T-cell (primary cell): ENCODE data around the genes LONP2 and N4BP1.

DNA sequence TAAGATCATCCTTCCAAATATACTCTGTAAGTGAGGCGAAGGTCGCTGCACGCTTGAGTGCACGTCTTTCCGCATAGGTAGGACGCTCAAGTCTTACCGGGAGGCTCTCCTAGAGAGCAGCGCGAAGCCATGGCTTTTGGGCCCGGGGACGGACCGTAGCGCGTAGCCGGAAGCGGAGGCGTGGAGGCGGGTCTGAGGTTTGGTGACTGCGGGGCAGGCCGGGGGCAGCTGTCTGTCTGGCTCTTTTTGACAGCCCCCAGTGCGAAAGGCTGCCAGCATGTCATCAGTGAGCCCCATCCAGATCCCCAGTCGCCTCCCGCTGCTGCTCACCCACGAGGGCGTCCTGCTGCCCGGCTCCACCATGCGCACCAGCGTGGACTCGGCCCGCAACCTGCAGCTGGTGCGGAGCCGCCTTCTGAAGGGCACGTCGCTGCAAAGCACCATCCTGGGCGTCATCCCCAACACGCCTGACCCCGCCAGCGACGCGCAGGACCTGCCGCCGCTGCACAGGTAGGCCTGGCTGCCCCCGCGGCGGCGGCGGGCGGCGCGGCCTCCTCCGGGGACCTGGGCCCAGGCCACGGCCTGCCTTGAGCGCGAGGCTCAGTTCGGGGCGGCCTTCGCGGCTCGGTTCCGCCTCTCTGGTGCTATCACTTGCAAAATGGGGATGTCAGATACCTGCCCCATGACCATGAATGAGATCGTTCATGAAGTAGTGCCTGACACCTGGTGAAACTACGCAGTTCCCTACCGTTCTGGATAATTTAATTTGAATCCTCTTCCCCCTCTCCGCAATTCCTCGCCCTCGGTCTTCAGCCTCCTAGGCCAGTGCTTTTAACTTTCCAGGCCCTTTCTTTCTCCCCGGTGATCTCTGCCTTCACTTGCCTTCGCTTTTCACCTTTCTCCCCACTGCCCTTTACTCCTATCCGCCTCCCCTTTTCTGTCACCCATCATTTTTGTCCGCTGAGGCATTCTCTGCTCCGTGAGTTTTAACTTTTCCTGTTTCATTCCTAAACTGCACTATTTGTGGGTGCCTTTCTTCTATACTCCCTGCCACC lies at the start of gene LONP2:
Gene LONP2 (plus strand): TSS at position 189 of the 1,055 bp plus-strand sequence.
- PRO-cap, 7 experiments: peak in 7 of 7 experiments; most common plus-strand start position 189 of the sequence (in 7); most common minus-strand start position 393 of the sequence (in 4)

GRCh38 chr16:48355948-48356357 lies 29.3 kb downstream of the SIAH1 start:
- PRO-cap, 7 experiments: no peak in any of the 7 experiments

DNA sequence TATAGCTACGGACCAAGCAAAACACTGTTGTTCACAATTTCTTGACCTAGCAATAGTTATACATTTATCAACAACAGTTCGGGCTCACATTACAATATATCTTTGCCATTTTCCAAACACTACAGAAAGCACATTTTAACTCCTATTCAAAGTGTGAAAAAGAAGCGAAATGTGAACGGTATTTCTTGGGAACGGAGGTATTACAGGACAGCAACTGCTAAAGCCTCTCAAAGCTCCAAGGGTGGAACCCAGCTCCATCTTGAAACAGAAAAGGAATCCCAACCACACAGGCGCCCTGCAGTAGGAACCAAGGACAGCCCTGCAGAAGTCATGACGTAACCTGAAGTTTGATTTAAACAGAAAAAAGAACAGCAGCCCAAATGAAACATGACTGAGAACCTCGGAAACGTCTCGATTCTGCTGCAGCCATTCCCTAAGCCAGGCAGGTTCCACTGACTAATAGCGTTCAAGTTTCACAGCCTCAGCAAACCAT lies 20.3 kb downstream of the SIAH1 start:
- PRO-cap, 7 experiments: no peak in any of the 7 experiments

- PRO-cap, 7 experiments: no peak in any of the 7 experiments
Measured at GRCh38 chr16:48526512-48526764, 83.5 kb downstream of the N4BP1 start.

DNA sequence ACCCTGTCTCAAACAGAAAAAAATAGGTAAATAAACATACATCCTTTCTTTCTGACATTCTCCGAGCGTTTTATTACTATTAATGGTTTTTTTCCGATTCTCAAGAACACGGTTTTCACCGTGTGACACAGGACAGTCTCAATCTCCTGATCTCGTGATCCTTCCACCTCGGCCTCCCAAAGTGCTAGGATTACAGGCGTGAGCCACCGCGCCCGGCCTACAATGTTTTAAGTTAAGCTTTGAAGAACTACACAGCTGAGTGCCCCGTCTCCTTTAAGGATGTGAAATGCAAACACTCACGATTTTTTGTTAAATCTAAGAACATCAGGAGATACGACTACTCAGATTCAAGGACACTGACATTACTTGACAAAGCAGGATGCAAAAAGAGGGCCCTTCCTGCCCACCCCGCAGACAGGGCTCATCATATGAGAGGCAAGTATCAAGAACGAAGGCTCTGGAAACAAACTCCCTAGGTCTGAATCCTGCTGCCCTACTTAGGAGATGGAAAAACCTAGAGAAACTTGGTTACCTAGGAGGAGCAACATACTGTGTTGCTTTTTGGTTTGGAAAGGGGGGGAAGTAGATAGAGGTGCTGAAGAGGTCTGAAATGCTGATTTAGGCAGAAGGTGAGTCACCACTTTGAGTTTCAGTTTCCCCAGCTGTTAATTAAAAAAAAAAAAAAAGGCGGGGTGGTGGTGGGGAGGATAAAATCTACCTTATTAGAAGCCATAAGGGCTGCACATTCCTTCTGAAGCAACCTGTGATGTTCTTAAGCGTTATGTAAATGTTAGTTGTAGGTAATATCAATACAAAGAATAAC lies 1.7 kb downstream of the N4BP1 start:
- PRO-cap, 7 experiments: peak in 2 of 7 experiments; most common plus-strand start position 411 of the sequence (in 2); most common minus-strand start position 219 of the sequence (in 1)

DNA sequence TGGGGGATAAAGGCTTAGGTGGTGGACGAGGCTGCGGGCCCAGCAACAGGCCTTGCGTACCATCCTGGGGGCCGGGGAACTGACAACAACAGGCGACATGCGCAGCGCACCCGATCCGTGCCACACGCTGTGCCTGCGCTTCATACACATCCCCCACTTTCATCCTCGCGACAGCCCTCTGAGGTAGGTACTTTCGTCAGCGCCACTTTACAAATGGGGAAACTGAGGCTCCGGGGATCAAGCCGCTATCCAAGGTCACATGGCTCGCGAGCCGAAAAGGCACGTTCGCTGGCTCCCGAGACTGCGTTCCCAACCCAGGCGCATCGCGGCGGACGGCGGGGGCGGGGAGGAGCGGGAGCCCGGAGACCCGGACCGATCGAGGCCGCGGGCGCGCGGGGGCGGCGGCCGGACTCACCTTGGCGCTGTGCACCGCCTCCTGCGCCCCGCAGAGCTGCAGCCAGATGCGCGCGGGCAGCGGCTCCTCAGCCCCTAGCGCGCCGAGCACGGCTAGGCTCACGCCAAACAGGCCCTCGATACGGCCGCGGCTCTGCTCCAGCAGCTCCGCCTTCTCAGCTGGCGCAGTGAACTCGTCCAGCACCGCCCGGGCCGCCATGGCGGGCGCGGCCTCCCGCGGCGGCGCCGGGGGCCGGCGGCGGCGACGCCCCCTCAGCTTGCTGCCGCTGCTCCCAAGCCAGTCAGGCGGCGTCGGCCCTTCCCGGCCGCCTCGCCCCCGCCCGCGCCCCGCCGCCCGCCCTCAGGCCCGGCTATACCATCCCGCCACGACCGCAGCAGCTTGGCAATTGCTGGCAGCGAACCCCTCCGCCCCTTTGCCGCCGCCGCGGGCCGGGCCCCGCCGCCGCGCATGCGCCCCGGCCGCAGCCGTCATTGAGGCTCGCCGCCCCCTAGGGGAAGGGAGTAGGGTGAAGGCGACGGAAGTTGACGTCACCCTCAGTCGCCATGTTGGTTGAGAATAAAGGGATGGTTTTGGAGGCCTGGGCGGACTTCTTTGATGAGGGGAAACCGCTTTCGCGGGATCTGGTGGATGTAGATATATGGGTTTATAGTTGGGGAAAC lies at the start of gene N4BP1:
Gene N4BP1 (minus strand): TSS at position 821 of the 1,074 bp plus-strand sequence.
- PRO-cap, 7 experiments: peak in 7 of 7 experiments; most common plus-strand start position 951 of the sequence (in 7); most common minus-strand start position 90 of the sequence (in 4)

- PRO-cap, 7 experiments: peak in 7 of 7 experiments; most common plus-strand start chr16:48612038 (in 5); most common minus-strand start chr16:48611892 (in 5)
Measured at GRCh38 chr16:48611639-48612368, 1.8 kb upstream of the N4BP1 start.

GRCh38 chr16:48774222-48774829 lies 164.3 kb upstream of the N4BP1 start:
- PRO-cap, 7 experiments: no peak in any of the 7 experiments

GRCh38 chr16:49010074-49010718 lies 271.4 kb downstream of the CBLN1 start:
- PRO-cap, 7 experiments: no peak in any of the 7 experiments

- PRO-cap, 7 experiments: no peak in any of the 7 experiments
Measured at GRCh38 chr16:49491520-49492205, 118.1 kb downstream of the C16orf78 start.

- PRO-cap, 7 experiments: no peak in any of the 7 experiments
Measured at GRCh38 chr16:49652071-49652970, 203.6 kb downstream of the ZNF423 start.

GRCh38 chr16:49923949-49924531 lies 68.1 kb upstream of the ZNF423 start:
- PRO-cap, 7 experiments: no peak in any of the 7 experiments

GRCh38 chr16:50078549-50079026 lies 12.8 kb downstream of the HEATR3 start:
- PRO-cap, 7 experiments: no peak in any of the 7 experiments

DNA sequence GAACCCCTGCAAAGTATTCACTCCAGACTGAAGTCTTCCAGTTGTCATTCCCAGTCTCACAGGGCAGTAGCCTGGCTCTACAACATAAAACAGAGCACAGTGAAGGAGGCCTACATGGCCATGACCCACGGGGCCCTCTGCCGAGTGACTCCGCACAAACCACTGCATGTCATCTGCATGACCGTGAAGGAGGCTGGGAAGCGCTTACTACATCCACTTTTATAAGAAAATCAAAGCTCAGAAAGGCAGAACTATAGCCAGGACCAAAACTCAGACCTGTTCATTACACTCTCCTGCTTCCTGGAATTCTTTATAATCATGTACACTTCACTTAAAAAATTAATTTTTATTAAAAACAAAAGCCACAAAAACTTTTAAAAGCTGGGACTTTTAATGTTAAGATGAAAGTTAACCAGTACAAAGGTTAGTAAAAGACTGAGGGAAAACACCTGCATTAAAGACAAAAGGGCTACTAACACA lies 42.4 kb downstream of the BRD7 start:
- PRO-cap, 7 experiments: no peak in any of the 7 experiments

- PRO-cap, 7 experiments: peak in 7 of 7 experiments; most common plus-strand start chr16:50335423 (in 7); most common minus-strand start chr16:50335307 (in 4)
Measured at GRCh38 chr16:50335095-50335617, 33.6 kb downstream of the BRD7 start.

- PRO-cap, 7 experiments: no peak in any of the 7 experiments
Measured at GRCh38 chr16:50505734-50506522, 42.3 kb upstream of the NKD1 start.

DNA sequence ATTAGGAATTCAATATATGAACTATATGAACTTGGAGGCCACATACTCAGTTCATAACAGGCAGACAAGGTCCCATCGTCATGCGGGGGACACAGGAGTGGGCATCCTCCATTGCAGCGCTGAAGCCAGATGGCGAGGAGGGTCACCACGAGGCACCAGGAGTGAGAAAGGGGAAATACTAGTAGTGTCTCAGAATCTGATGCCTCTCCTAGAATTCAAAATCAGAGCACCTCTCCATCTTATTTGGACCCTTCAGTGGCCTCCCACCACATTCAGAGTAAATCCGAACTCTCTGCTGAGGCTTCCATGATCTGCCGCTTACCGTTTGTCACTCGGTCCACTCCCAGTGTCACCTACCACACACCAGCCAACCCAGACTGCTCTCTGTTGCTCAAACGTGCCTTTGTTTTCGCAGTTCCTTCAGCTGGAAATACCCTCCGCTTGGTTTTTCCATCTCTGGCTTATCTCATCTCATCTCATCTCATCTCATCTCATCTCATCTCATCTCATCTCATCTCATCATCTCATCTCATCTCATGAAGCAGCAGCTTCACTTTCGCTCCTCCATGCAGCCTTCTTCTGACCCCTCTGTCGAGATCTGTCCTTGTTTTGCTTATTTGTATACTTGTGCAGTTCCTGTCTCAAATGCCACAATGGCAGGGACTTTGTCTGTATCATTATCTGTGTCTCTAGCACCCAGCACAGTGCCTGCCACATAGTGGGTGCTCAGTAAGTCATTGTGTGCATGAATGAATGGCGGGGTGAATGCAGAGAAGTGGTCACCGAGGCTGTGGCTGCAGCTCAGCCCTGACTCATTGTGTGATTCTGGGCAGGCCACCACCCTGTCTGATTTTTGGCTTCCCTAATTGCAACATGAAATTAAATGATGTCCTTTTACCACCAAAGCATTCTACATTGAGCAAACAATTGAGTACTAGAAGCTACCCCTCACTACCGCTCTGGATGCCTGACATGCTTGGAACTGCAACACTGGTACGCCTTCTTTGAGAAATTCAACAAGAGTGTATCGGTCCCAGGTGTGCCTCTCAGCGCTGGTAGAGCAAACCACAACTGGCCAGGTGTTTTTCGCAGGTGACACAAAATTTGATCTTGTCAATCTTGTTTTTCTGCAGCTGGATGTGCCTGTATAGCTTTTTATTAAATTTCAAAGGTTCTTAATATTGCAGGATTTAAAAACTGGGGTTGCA lies 3.9 kb upstream of the SNX20 start:
- PRO-cap, 7 experiments: peak in 3 of 7 experiments; most common plus-strand start position 519 of the sequence (in 2); most common minus-strand start position 379 of the sequence (in 3)

- PRO-cap, 7 experiments: no peak in any of the 7 experiments
Measured at GRCh38 chr16:50740835-50741199, 1.1 kb upstream of the CYLD start.

GRCh38 chr16:50742267-50743247 lies 671 bp downstream of the CYLD start:
- PRO-cap, 7 experiments: peak in 7 of 7 experiments; most common plus-strand start chr16:50742760 (in 7); most common minus-strand start chr16:50742725 (in 7)

DNA sequence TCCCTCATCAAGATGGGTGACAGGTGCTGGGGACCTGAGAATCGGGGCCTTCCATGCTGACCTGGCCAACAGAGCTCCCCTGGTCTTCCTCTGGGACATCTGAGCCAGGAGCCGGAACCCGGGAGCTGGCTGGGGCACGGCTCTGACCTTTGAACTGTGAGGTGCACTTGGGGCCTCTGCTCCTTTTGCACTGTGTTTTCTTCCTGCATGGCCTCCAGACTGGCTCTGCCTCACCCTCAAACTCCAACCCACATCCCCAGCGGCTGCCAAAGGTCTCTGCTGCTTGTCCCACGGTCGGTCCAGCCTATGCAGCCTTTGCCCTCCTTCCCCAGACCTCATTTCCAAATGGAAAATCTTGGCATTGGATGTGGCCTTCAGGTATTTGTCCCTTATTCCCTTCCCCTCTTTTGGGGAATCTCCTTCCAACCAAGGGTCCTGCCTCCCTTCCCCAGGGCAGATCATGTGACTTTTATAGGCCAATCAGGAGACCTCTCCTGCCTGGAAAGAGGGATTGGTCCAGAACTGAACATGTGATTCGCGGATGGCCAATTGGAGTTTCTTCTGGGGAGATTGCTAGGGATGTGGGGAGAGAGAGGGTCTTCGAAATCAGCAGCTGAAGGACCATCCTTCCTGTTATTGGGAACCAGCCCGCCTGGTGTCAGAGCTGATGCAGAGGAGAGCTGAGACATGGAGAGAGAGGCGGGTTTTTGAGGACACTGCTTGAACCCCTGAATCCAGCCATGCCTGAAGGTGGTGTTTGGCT lies 117.9 kb downstream of the CYLD start:
- PRO-cap, 7 experiments: no peak in any of the 7 experiments